Mesothelial cell of epicardium (in vitro differentiated cells): ENCODE measurements around the genes FAM169A and CERT1.

GRCh38 chr5:74576798-74577501, 63.6 kb downstream of the ENC1 start:
- PRO-cap, result no peak

- PRO-cap, result no peak
Measured at GRCh38 chr5:74629669-74630325, 10.7 kb downstream of the ENC1 start.

DNA sequence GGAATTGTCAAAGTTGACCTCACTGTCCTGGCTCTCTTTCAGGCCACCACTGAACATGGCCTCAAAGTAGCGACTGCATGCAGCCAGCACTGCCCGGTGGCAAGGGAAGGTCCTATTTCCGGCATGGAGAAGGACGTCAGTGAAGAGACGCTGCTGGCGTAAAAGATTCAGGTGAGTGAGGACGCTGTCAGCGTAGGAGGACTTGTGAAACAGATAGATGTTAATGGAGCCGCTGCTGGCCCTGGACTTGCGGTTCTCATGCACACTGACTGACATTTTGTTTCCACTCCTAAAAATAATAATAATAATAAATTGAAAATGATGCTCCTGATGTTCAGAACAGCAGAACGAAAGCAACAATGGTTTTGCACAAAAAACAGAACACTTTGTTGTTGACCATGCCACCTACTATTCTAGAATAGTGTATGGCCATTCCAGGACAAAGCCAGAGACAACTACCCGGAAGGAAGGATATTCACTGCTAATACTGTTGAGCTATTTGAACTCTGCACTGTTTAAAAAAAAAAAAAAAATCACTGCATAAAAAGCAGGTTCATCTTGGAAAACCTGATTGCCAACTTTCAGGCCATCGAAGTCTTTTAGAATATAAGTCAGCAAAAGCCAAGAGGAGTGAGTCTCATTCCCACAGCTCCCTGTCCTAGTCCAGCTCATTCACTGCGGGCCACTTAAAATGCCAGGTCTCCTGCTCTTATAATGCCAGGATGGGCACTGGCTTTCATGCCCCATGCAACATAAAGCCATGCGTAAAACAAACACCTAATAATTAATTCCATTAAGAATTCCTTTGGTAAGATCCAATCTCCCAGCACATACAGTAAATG, 4.1 kb downstream of the ENC1 start:
- PRO-cap, result no peak

GRCh38 chr5:74638808-74639745, 1.5 kb downstream of the ENC1 start:
- PRO-cap, result no peak

DNA sequence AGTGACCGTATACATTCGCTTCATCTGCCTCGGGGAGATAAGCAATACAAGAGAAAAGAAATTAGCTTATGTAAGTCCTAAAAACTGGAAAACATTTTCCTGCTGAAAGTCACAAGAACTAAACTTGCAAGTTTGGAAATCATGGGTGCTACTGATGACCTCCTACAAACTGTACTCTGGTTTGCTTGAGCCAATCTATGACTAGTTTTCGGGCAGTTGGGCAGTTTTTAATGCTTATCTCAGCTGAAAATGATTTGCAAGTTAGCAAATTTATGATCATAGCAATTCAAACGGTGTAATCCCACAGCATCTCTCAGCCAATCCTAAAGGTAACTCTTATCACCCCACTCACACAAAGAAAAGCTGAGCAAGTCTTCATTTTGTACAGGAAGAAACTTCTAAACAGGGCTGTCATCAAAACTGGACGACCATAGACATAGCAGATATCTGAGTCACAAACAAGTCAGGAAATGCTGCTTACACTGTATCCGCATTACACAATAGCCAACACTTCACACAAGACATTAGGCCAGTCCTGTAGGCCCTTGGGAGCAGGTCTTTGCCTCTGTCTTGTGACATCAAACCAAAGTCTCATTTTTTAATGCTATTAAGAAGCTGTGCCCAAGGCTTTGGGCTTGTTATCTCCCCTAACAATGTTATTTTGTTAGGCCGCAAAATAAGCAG, 2.6 kb upstream of the ENC1 start:
- PRO-cap, result no peak

DNA sequence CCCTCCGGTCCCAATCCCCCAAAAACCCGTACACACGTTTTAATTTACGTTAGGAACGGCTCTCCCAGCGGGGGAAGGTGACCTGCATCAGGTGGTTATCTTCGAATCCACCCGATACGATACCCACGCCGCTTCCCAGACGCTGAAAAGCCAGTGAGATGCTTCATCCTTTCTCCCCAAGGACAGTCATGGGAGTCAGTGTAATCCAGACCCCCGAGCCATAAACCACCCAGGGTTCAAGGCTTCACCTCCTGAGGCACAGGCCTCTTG, 958 bp downstream of the FAM169A start:
- PRO-cap, result no peak

GRCh38 chr5:74865713-74866724, at the start of gene FAM169A:
TSS of gene FAM169A (minus strand) at chr5:74866387.
- PRO-cap, result bidirectional peak, plus-strand start at chr5:74866071, minus-strand start at chr5:74865770; bidirectional peak, plus-strand start at chr5:74866168, minus-strand start at chr5:74866143; bidirectional peak, plus-strand start at chr5:74866626, minus-strand start at chr5:74866335

GRCh38 chr5:74949239-74949468, 83.0 kb upstream of the FAM169A start:
- PRO-cap, result no peak

GRCh38 chr5:75320875-75321388, 16.1 kb upstream of the HMGCR start:
- PRO-cap, result no peak

DNA sequence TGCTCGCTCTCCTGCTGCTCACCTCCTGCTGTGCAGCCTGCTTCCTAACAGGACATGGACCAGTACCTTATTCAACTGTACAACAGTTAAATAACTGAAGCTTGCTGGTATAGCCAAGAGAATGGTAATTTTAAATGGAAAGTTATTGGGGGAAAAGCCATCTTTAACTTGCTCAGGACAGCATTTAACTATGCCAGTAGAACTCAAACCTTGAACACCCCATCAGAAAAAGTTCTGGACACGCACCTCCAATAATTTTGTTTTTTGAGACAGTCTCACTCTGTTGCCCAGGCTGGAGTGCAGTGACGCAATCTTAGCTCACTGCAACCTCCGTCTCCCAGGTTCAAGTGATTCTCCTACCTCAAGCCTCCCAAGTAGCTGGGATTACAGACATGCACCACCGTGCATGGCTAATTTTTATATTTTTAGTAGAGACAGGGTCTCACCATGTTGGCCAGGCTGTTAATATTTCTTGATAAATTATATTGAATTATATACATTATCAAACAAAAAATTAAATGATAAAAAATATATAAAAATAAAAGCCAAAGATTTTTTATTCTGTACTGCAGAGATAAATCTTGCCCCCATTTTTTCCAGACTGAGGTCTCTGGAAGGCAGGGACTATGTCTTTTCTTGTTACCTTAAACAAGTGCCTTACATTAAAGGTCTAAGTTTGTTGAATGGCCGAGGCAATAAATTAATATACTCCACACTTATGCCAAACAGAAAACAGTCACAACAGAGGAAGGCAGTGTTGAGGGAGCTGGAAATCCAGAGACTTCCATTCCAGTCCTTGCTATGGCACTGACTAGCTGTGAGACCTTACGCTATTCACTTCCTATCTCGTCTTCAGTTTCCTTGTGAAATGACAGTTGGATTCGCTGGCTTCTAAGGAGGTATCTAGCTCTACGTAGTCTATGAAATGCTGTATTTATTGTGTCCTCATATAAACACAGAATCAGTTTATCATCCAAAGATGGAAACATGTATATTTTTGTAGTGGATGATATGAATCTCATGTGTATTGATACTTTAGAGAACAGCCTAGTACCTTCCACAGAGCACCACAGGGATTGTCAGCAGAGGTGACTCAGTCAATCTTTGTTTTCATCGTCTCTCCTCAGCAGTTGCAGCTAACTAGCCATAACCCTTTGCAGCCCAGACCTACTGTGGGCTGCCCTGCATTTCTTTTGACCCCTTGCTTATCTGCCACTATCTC, 28.2 kb downstream of the HMGCR start:
- PRO-cap, result no peak

DNA sequence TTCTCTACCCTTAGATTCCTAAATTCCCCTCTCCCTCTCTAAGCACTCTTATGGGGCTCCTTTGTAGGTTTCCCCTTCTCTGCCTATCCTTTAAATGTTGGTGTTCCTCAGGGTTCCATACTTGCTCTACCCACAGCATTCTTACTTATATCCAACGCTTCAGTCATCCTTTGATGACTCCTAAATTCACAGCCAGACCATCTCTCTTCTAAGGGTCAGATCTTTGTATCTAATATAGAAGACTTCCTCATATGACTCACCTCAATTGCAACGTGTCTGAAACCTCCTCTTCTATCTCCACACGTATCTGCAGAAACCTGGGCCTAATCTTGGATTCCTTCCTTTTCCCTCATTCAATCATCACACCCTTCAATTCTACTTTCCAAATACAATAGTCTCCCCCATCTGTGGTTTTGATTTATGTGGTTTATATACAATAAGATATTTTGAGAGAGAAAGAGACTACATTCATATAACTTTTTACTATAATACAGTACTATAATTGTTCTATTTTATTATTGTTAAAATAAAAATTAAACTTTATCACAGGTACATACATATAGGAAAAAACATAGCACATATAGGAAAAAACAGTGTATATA, 68.3 kb downstream of the HMGCR start:
- PRO-cap, result no peak

GRCh38 chr5:75491566-75491934, 19.9 kb downstream of the CERT1 start:
- PRO-cap, result no peak

DNA sequence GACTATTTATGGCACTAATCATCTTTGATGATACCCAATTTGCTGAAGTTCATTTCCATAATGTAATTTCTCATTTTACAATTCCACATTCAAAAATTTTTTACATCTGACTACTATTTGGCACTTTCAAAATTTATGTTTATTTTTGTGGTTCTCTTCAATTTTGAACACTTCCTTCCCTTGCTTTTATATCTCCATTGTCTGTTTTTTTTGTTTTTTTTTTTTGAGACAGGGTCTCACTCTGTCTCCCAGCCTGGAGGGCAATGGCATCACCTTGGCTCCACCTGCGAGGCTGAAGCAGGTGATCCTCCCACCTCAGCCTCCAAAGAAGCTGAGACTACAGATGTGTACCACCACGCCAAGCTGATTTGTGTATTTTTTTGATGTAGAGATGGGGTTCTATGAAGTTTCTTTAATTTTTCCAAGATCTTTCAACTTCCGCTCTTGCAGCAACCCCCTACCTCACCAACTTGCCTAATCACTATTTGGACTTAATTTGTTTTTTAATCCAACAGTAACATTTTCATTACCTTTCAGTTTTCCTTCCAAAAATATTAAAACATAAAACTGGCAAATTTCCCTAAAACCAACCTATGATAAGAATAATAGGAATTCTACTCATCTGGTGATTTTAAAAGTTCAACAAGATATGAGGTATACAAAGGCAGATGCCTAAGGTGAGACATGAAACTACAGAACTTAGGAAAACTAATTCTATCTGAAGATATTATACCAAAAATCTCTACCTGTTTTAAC, 10.5 kb downstream of the CERT1 start:
- PRO-cap, result no peak

DNA sequence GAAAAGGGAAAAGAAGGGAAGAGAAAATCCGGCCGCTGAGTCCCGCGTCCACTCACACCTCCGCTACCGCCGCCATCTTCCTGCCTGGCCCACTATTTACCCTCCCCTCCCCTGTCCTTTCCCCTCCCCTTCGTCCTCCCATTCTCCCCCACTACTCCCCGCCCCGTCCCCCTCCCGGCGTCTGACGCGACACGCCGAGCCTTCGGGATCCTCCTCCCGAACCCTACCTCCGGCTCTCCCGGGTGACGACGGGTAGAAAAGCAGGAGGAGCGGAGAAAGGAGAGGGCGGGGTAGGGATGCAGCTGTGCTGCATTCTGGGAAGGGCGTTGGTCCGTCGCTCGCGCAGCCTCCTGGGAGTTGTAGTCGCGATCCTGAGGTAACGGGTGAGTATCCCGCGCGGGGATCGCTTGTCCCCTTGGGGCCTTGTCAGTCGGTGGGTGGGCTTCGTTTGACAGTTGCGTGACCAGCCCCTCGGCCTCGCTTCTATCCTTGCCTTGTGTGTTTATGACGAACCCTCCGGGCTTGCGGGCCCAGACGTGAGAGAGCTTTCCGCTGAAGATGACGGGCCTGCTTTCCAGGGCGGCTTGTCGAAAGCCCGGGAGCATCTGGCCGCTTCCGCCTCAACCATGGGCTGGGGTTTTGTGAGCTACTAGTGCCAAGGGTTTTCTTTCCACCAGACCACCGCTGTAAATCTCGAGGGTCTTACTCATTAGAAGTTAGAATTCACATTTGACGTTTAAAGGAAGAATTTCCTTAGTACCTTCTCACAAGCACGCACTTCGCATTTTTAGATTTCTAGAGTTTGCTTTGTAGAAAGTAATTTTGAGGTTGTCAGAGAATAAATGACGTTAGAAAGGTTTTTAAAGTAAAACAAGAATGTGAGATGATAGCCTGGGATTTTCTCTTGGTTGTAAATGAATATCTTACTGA, at the start of gene CERT1:
TSS of gene CERT1 (minus strand) at position 98 of the 930 bp plus-strand sequence.
- PRO-cap, result bidirectional peak, plus-strand start at position 360 of the sequence, minus-strand start at position 91 of the sequence

DNA sequence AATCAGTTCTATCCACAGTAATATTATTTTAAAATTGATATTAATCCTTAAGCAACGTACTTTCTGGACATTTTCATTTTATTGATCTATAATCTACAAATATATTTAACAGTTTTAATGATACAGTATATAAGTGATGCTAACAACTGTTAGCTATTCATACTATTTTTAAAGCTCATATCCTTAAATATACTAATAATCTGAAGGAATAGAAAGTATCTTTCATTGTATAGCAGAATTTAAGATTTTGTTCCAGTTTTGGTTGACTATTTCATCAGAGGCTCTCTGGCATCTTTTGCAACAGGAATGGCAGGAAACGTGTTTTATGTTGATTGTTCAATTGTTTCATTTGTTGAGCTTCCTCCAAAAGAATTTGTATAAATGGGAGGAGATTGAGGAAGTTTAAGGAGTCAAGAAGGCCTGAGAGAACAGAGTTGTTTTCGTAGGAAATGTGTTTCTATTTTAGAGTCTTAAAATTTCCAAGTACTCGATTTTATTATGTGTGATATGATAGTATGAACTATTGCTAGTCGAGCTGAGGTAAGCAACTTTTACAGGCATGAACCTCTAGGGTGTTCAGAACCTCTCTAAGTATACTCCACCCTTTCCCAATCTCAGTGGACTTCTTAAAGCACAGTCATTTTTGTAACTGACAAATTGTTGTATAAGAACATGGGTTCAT, 47.4 kb upstream of the CERT1 start:
- PRO-cap, result no peak

DNA sequence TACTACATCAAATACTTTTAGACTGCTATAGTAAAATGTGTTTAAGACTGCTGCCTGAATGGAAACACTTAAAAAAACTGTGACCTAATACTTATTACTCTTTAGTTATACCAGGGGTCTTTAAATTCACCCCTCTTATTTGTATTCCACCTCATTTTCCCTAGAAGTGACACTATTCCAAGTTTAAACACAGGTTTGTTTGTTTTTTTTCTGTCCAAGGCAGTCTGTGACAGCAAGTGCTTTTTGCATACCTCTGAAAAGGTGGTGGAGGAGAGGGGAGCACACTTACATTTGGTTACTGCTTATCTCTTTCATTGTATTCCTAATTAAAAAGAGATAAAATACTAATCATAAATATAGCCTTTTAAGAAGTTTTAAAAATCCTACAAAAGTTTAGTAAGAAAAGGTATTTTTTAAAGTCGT, 36.7 kb upstream of the ANKDD1B start:
- PRO-cap, result no peak

DNA sequence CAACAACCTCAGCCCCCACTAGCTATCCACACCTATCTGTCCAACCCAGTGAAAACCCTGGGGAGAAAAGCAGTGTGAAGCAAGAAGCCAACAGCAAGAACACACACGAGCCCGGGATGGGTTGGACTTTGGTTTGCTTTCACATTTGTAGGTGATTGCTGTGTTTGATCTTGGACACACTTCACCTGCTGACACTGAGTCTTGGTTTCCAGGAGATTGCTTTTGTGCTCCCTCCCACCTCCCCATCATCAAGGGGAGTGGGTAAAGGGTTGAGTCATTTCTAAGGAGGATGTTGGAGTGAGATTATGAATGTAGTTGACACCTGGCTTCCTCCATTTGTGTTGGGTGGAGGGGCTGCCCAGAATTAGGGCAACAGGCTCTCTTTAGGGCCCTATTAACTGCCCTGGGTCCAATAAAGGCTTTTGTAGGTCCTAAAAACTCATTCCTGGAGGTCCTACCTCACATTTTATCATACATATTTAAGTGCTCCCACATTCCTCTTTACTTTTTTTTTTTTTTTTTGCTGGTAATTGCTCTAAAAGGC, 37.5 kb downstream of the ANKDD1B start:
- PRO-cap, result no peak

DNA sequence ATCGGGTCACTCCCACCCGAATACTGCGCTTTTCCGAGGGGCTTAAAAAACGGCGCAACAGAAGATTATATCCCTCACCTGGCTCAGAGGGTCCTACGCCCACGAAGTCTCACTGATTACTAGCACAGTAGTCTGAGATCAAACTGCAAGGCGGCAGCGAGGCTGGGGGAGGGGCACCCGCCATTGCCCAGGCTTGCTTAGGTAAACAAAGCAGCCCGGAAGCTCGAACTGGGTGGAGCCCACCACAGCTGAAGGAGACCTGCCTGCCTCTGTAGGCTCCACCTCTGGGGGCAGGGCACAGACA, 21.3 kb downstream of the POC5 start:
- PRO-cap, result no peak

- PRO-cap, result no peak
Measured at GRCh38 chr5:76372650-76373058, 30.4 kb upstream of the IQGAP2 start.

DNA sequence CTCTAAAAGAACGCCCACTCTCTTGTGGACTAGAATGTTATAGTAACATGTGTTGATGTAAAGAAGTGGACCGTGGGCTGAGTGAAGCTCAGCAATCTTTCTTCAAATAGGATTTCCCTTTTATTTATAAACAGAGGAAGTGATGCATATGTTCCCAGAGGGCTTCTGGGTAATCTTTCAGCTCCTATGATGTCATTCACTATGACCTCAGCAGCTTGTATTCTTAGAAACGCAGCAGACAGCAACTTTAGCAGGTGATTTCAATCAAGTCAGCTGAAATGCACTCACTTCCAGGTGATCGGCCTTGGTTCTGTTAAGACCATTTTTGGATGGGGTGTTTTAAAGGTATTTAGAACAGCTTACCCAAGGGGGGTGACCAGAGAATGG, 14.3 kb downstream of the F2RL2 start:
- PRO-cap, result no peak